Upper lobe of left lung (tissue), 5 donors: Measurements from ENCODE around the gene C1QL1.

DNA sequence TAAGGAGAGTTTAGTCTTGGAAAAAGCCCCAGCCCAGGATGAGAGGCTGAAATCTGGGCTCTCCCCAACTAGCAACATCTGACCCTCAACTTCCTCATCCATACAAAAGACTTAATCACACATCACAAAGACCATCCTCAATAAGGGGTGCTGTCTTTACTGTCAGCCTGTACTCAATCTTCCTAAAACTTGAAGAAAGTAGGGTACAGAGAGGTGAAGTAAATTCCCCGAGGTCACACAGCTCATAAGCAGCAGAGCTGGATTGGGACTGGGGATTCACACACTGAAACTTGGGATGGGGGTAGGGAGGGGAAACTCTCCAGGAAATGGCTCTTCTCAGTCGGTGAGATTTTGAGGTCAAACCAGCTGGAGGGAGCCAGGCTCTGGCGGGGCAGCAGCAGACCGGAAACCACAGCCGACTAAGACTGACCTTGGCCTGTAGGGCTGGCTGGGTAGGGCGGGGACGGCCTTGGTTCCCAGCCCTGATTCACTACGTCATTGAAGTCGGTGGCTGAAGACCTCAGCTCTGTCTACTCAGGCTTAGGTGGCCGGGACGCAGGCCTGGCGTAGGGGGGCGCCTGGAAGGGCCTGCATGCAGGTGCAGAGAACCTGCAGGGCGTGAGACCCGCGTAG is 11.6 kb upstream of the SLC4A1 start:
- PRO-cap, 2 experiments, result peak in 2 of 2 experiments; most common plus-strand start position 498 of the sequence (in 1); most common minus-strand start position 422 of the sequence (in 1)
- RAMPAGE, long total RNA, 4 experiments, result no peak in any of the 4 experiments

GRCh38 chr17:44280082-44280839 is 12.3 kb upstream of the SLC4A1 start:
- PRO-cap, 2 experiments, result no peak in any of the 2 experiments
- RAMPAGE, long total RNA, 4 experiments, result no peak in any of the 4 experiments

- PRO-cap, 2 experiments, result no peak in any of the 2 experiments
- RAMPAGE, long total RNA, 4 experiments, result no peak in any of the 4 experiments
These were observed 244 bp downstream of the RUNDC3A start for GRCh38 chr17:44308739-44308950.

- PRO-cap, 2 experiments, result no peak in any of the 2 experiments
- RAMPAGE, long total RNA, 4 experiments, result no peak in any of the 4 experiments
These were observed 761 bp upstream of the ITGA2B start for GRCh38 chr17:44390241-44390578.

GRCh38 chr17:44431130-44431615 is 41.7 kb upstream of the ITGA2B start:
- PRO-cap, 2 experiments, result no peak in any of the 2 experiments
- RAMPAGE, long total RNA, 4 experiments, result no peak in any of the 4 experiments

DNA sequence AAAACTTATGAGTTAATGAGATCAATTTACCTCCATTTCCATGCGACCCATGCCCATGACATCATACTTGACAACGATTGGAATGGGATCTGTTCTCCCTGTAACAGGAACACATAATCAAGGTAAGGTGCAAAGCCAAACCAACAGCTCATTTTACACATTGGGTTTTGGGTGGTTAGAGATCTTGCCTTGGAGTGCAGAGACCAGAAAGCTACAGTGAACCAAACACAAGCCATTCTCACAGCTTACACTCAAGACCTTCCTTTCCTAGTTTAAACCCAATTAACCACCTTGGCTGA is 46.9 kb upstream of the ITGA2B start:
- PRO-cap, 2 experiments, result no peak in any of the 2 experiments
- RAMPAGE, long total RNA, 4 experiments, result no peak in any of the 4 experiments

GRCh38 chr17:44542366-44542725 is 14.9 kb upstream of the FZD2 start:
- PRO-cap, 2 experiments, result no peak in any of the 2 experiments
- RAMPAGE, long total RNA, 4 experiments, result no peak in any of the 4 experiments

DNA sequence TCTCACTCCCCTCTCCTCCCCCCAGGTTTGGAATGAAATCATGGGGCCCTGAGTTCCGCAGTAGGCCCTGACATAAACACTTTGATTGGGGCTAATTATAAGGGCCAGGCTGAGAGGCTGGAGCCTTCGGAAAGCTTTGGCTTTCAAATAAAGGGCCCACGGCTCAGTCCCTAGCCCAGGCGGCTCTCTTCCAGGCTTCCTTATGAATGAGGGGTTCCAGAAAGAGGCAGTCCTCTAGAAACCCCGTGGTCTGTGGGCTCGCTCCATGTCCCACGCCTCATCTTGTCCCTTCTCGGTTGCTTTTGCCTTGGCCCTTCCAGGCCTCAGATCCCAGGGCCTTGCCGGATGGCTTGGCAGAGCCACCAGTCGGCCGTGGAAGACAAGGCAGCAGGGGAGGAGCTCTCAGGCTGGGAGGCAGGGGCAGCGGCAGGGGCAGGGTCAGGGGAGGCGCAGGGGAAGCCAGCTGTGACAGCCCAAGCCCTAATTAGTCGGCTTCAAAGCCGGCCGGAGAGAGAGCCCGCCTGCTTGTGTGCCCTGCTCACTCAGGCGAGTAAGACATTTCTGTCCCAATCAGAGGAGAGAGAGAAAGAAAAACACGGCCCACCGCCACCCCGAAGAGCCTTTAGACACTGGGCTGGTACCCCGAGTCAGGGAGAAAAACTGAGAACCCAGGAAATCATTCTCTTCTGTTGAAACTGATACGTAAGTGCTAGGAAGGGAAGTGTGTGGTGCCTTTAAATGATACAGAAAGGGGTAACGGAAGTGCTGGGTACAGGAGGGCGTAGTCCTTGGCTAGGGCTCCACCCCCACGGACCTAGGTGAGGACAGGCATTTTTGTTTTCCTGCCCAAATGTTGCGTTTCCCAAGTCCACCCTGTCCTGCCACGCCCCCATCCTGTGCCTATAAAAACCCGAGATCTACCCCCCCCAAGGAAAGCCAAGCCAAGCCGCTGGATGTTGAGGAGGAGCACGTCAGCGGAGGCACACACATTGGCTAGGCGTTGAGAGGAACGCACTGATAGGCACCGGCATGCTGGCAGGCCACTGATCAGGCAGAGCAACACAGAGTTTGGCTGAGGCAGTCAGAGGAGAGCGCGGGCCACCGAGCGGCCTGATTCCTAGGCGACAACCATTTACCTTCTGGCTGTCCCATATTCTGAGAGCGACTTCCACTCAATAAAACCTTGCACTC is 27.8 kb upstream of the MEIOC start:
- PRO-cap, 2 experiments, result peak in 1 of 2 experiments; most common plus-strand start position 933 of the sequence (in 1)
- RAMPAGE, long total RNA, 4 experiments, result no peak in any of the 4 experiments

GRCh38 chr17:44749547-44750308 is 9.1 kb upstream of the ADAM11 start:
- PRO-cap, 2 experiments, result no peak in any of the 2 experiments
- RAMPAGE, long total RNA, 4 experiments, result no peak in any of the 4 experiments

GRCh38 chr17:44830540-44830951 is 459 bp upstream of the GJC1 start:
- PRO-cap, 2 experiments, result no peak in any of the 2 experiments
- RAMPAGE, long total RNA, 4 experiments, result no peak in any of the 4 experiments

- PRO-cap, 2 experiments, result no peak in any of the 2 experiments
- RAMPAGE, long total RNA, 4 experiments, result no peak in any of the 4 experiments
These were observed 11.5 kb downstream of the HIGD1B start for GRCh38 chr17:44858973-44859850.

DNA sequence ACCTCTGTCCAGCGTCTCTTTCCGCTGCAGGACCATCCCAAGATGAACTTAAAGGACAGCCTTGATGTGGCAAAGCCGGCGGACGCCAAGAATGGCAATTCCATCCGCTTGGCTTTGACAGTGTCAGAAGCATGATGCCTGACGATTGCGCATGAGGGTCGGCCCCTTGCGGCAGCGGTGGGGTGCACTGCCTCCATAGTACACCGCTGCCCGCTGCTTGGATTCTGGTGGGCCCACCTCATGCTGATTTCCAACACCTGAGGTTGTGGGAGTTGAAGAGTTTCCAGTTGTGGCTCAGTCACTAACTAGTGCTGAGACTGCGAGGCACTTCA is 505 bp upstream of the KIF18B start:
- PRO-cap, 2 experiments, result no peak in any of the 2 experiments
- RAMPAGE, long total RNA, 4 experiments, result no peak in any of the 4 experiments

DNA sequence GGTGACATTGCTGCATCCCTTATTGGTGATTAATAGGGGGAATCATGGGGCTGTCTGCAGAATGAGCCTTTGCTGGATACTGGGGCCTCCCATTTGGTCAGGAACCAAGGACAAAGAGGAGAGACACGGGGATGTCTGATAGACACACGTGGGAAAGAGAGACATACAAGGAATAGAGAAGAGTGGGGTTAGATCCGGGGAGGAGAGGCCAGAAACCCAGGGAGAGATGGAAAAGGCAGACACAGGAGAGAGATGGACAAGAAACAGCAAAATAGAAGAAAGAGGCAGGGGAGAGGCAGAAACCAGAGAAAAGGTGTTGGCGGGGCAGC is 2.3 kb downstream of the C1QL1 start:
- PRO-cap, 2 experiments, result no peak in any of the 2 experiments
- RAMPAGE, long total RNA, 4 experiments, result no peak in any of the 4 experiments

DNA sequence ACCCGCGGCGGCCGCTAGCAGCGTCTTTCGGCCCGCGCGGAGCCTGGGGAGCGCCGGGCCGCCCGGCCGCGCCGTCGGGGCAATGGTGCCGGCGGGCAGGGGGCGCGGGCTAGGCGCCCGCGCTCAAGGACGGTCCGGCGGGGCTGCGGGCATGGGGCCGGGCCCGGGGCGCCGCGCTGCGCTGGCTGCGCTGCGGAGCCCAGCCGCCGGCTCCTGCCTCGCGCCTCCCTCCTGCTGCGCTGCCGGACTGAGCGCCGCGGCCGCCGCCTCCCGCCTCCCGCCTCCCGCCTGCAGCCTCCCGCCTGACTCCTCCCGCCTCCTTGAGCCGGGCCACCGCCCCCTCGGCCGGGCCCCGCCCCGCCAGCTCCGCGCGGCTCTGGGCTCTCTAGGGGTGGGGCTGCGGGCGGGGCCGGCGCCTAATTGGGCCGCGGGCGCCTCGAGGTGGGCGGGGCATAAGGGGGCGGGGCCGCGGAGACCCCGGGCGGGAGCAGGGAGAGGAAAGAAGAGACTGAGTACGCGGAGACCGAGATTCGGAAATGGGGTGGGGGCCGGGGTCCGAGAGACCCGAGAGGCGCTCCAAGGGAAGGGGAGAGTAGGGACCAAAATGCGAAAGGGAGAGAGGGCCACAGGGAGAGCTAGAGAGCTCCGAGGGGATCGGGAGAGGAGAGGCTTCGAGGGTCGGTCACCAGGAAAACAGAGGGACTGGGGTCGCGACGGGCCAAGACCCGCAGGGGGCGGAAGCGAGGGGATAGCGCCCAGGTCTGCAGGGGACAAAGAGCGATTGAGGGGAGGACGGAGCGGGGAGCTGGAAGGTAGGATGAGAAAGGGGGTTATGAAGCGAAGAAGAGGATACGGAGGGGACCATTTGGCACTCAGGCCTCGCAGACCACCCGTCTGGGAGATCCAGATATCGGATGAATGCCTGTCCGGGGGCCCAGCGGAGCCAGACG is at the start of gene C1QL1:
C1QL1 (minus strand) TSS at position 249 of the 950 bp plus-strand sequence.
- PRO-cap, 2 experiments, result peak in 1 of 2 experiments; most common minus-strand start position 290 of the sequence (in 1)
- RAMPAGE, long total RNA, 4 experiments, result no peak in any of the 4 experiments

GRCh38 chr17:44988131-44988790 is 20.2 kb upstream of the C1QL1 start:
- PRO-cap, 2 experiments, result no peak in any of the 2 experiments
- RAMPAGE, long total RNA, 4 experiments, result no peak in any of the 4 experiments

DNA sequence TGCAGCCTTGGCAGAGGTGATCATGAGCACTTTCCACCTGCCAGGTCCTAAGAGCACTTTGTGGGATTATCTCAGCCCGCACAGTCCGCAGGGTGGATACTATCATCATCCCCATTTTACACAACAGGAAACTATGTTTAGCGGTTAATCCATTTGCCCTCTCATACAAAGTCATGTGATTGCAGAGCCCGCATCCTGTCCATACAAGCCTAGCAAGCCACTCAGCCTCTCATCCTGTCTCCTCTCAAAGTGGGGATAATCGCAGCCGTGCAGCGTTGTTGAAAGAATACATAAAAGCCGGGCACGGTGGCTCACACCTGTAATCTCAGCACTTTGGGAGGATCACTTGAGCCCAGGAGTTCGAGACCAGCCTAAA is 847 bp upstream of the DCAKD start:
- PRO-cap, 2 experiments, result no peak in any of the 2 experiments
- RAMPAGE, long total RNA, 4 experiments, result no peak in any of the 4 experiments

GRCh38 chr17:45120734-45121595 is 11.3 kb downstream of the PLCD3 start:
- PRO-cap, 2 experiments, result no peak in any of the 2 experiments
- RAMPAGE, long total RNA, 4 experiments, result no peak in any of the 4 experiments

DNA sequence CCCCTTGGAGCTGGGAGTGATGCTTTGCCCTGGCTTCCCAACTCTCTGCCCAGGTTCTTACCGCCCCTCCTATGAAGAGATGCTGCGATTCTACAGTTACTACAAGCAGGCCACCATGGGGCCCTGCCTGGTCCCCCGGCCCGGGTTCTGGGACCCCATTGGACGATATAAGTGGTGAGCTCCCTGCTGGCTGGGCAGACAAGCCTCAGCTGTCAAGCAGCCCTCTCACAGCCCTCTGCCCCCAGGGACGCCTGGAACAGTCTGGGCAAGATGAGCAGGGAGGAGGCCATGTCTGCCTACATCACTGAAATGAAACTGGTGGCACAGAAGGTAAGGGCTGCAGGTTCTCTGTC is 936 bp downstream of the ACBD4 start:
- PRO-cap, 2 experiments, result no peak in any of the 2 experiments
- RAMPAGE, long total RNA, 4 experiments, result no peak in any of the 4 experiments

GRCh38 chr17:45151229-45152357 is 3.3 kb downstream of the HEXIM1 start:
- PRO-cap, 2 experiments, result no peak in any of the 2 experiments
- RAMPAGE, long total RNA, 4 experiments, result no peak in any of the 4 experiments

DNA sequence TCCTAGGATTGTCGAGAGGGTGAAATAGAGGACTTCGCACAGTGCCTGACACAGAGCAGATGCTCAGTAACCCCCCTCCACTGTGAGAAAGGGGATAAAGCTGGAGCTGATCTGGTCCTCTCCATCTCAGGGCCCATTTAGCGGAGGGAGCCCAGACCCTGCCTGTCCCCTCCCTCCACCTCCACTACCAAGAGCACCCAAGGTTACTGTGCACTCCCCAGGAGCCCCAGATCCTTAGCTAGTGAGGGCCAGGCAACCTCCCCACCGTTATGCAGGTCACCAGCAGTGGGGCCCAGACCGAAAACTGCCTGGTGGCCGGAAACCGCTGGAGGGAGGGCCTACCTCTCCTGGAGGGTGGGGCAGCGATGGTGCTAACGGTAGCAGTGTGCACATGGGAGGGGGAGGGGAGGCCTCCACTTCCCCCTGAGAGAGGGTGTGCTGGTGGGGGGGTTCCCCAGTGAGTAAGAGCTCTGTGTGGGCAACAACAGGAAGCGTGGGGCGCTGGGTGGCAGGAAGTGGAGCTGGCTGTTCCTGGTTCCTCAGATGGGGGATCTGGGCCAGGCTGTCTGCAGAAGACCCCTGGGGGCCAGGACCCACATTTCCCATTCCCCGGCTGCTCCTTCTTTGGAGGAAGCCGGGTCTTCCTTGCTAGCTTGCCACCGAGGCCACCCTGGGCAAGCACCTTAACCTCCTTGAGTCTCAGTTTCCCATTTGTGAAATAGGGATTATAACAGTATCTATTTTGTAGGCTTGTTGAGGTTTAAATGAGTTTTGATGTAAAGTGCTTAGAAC is 4.4 kb downstream of the FMNL1 start:
- PRO-cap, 2 experiments, result peak in 2 of 2 experiments; most common plus-strand start position 496 of the sequence (in 1); most common minus-strand start position 306 of the sequence (in 2)
- RAMPAGE, long total RNA, 4 experiments, result no peak in any of the 4 experiments